H7 (cell line): Measurements from ENCODE around the genes PRR5 and NUP50.

- RAMPAGE, long total RNA = no peak
These were observed 21.7 kb upstream of the RTL6 start for GRCh38 chr22:44519565-44520270.

DNA sequence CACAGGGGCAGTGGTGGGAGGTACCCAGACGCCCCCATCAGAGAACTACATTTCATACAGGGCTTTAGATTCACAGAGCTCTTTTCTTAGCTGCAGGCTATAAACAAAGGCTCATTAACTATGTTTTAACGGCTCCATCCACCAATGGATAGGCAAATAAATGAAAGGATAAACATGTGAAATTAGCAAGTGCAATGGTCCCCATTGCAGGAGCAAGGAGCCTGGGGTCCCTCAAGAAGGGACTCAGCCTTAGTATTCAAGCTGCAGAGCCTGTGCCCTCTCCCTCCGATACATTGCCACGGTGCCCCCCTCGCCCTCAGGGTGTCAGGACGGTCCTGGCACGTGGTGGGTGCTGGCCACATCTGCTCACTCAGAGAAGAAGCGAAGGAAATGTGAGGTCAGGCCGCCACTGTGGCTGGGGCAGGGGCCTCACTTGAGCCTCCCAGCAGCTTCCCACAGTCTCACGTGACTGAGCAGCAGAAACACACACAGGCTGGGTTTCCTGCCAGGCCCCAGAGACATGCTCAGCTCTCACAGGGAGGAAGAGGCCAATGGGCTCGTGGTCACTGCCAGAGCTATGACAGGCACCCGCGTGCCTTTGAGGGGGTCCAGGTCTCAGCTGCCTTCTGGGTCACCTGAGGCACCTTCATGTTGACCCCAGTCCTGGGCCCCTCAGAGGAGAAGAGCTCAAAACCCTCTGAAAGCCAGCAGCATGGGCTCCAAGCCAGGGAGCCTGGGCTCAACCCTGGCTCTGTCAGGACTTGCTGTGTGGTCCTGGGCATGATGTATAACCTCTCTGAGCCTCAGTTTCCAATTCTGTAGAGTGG lies 37.9 kb upstream of the PRR5 start:
- RAMPAGE, long total RNA = no peak

DNA sequence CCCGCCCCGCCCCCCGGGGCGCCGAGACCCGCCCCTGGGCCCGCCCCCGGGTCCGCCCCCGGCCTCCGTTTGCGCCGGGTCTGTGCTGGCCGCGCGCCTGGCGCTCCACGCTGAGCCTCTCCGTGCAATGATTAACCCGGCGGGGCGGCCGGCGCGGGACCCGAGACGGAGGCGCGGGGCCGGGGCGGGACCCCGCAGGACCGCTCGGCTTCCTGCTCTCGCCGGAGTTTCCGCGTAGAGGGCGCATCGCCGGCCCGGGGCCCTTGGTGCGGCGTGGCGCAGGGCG lies at the start of gene PRR5:
PRR5 (plus strand) TSS at position 61 of the 286 bp plus-strand sequence.
- RAMPAGE, long total RNA = no peak

DNA sequence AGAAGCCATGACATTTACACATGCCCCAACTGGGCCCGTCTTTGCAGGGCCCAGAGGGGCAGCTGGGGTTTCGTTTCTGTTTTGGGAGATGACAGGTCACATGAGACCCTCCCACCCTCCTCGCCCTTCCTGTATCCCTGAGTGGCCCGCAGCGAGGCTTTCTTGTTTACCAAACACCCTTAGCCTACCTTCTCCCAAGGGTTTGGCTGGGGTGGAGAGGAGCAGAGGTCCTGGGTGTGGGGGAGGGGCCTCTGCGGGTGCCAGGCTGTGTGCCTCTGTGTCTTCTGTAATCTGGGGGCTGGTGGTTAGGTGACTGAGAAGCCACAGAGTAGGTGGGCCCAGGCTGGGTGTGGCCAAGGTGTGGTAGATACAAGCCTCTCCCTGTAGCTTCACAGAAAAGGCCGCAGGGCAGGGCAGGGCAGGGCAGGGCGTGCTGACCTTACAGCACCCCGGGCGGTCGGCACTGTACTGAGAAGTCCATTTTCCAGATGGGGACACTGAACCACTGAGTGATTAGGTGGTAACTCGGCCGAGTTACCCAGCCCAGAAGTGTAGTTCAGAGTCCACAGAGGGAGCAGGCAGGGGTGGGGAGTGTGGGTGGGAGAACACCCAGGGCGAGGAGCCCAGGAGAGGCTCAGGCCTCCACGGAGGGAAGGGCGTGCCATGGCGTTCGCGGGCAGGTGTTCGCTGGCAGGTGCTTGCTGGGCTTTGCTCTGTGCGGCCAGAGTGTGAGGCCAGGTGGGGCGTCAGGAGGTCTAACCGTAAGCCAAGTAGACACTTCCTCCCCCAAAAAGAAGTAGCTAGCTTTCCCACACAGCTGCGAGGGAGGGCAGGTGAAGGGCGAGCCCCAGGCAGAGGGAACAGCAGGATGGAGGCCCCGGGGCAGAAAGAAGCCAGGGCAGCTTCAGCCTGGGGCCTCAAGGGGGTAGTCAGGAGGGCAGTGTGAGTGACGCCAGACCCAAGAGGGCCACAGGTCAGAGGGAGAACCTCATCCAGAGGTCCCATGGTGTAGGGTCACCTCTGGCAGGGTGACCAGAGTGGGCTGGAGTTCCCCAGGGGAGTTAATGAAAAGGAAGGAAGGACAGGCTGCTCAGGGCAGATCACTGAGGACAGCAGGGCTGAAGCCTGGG lies 8.8 kb downstream of the PRR5 start:
- RAMPAGE, long total RNA = no peak

DNA sequence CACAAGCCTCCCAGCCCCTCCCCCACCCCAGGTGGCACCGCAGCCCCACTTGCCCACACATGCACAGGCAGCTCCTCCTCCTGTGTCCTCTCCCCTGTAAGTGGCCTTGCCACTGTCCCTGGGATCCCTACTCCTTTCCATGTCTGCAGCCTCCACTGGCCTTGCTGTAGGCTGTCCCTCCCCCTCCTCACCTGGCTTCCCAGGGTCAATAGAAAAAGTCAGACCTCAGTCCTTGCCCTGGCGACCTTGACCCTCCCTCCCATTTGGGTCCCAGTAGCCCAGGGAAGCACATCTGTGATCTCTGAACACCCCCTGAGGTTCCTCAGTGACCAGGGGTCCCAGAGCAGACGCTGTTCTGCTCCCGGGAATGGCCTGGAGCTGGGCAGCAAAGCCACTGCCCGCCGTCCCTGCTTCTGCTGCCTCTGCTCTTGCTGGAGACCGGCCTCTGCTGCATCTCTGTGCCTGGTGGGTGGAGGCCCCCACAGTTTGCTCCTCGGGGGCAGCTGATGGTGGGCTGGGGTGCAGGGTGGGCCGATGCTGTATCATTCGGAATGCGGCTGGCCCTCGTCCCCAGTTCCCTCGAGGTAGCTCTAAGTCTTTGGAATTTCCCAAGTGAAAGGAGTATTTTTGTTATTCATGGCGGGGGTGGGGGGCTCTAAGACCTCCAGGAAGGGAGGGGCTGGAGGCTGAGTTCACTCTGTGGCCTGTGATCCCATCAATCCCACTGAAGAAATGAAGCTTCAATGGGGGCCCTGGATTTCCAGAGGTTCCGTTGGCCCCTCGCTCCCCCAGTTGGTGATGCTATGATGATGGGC lies 43.7 kb downstream of the ARHGAP8 start:
- RAMPAGE, long total RNA = no peak

DNA sequence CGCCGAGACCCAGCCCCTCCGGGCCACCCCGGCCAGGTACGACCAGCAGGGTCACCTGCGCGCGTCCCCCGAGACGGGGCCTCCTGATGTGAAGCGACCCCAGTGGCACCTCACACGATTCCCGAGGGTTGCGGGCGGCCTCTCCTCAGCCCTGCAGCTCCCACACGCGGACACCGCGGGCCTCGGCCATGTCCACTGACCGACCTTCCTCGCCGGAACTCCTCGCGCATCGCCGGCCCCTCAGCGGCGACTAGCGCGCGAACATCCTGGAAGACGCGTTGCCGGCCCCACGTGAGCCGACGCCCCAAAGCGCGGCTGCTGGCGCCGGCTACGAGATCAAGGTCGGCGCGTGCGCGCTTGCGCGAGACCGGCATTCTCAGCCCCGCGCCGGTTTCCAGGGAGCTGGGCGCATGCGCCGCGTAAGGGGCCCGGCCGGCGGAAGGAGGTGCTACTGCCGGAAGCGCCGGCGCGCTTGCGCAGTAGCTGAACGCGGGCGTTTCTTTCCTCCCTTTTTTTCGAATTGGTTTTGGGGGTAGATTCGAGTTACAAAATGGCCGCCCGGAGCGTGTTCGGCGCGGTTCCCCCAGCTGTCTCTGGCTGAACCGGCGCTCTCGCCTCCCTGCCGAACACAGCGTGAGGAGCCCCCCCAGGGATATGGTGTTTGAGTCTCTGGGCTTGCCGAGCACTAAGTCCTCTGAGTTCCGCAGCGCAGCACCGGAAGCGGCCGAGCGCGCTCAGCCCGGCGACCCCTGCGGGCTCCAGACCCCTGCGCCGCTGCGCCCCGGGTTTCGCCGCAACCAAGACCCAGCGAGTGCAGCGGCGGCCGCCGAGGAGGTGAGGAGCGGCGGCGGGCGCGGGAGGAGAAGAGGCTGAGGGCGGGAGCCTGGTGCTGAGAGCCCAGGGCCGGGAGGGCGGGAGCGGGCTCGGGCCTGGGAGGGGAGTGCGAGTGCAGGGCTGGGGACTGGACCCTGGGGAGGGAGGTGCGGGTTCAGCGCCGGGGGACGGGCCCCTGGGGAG lies at the start of gene NUP50:
NUP50 (plus strand) TSS at position 463 of the 1,017 bp plus-strand sequence.
- RAMPAGE, long total RNA = start-site peak on the minus strand centred at position 326 of the sequence, 56 bp wide, 78 reads

DNA sequence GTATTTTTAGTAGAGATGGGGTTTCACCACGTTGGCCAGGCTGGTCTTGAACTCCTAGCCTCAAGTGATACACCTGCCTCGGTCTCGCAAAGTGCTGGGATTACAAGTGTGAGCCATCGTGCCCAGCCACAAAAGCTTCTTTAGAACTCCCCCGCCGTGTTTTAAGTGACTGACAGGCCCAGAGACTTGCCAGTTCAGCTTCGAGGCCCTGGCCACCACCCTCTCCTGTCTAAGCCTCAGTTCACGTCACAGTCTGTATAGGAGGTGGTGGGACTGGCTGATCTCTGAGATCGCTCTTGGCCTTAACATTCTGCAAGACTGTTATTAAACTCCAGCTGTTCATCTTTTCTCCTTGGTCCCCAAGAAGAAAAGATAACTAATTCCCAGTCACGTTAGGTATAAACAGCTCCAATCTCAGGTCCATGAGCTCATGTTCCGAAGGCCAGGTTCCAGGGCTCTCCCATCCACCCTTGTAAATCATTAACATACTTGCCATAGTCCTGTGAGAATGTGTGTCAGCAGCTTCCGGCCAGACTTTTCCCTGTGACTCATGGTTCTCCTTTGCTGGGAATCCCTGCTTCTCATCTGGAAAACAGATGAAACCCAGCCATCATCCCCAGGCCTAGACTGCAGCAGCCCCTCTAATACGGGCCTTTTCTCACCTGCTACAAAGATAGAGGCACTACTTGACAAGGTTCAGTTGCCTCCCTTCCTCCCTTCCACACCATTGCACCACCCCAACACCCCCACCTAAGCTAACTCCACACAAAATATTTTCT lies 5.5 kb upstream of the KIAA0930 start:
- RAMPAGE, long total RNA = no peak

DNA sequence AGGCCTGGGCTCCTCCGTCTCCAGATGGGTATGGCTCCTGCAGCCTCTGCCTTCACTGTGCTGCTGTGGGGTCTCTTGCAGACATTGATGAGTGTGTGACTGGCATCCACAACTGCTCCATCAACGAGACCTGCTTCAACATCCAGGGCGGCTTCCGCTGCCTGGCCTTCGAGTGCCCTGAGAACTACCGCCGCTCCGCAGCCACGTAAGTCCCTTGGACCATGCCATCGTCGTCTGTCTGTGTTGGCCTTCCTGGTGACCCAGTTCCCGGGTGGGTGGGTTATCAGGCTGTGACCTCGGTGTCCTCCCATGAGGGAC lies 47.7 kb downstream of the FBLN1 start:
- RAMPAGE, long total RNA = no peak

- RAMPAGE, long total RNA = no peak
These were observed 50.7 kb downstream of the FBLN1 start for GRCh38 chr22:45553315-45553783.

DNA sequence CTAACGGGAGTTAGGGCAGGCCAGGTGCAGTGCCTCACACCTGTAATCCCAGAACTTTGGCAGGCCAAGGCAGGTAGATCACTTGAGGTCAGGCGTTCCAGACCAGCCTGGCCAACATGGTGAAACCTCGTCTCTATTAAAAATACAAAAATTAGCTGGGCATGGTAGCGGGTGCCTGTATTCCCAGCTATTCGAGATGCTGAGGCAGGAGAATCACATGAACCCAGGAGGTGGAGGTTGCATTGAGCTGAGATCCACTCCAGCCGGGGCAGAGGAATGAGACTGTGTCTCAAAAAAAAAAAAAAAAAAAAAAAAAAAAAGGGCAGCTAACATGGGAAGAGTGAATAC lies 69.1 kb upstream of the ATXN10 start:
- RAMPAGE, long total RNA = no peak

GRCh38 chr22:45790703-45791041 lies 119.0 kb downstream of the ATXN10 start:
- RAMPAGE, long total RNA = no peak

DNA sequence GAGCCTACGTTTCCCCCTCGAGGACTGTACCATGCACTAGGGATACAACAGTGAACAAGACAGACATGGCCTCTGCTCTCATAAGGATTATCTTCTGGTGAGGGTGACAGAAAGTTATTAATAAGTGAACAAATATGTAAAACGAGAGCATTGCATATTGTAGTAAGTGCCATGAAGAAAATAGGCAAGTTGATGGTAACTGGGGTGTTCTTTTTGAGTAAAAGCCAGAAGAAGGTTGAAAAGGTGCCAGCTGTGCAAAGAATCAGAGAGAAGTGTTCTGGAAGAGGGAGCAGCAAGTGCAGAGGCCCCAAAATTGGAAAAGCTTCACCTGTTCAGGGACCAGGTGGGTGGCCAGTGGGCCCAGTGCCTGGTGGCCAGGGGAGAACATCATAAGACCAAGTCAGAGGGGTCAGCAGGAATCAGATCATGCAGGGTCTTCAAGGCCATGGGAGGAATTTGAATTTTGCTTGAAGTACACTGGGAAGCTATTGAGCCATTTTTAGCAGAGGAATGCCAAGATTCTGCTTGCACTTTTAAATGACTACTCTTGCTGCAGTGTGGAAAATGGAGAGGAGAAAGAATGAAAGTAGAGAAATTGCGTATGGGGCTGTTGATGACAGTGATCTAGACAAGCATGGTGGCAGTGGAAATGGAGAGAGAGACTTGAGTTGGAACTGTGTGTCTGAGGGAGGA lies 128.3 kb downstream of the WNT7B start:
- RAMPAGE, long total RNA = no peak

DNA sequence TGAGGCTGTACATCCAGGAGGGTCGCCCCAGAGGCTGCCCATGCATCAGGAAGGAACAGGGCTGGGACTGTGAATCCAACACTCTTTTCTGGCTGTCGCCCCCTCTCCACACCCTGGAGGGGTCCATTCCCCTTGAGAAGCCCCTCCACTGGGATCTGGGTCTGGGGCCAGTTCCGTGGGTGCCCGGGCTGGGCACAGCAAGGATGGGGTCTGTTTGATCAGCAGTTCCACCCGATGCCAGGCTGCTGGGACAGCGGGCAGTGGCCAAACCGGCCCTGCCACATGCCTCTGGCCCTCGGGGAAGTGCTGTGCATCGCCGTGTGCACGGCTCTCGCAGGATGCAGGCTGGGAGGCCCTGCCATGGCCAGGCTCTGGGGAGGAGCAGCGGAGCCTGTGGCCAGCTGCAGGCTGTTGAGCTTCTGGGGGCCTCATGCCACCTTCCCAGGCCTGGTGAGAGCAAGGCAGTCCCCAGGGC lies 57.5 kb downstream of the WNT7B start:
- RAMPAGE, long total RNA = no peak

DNA sequence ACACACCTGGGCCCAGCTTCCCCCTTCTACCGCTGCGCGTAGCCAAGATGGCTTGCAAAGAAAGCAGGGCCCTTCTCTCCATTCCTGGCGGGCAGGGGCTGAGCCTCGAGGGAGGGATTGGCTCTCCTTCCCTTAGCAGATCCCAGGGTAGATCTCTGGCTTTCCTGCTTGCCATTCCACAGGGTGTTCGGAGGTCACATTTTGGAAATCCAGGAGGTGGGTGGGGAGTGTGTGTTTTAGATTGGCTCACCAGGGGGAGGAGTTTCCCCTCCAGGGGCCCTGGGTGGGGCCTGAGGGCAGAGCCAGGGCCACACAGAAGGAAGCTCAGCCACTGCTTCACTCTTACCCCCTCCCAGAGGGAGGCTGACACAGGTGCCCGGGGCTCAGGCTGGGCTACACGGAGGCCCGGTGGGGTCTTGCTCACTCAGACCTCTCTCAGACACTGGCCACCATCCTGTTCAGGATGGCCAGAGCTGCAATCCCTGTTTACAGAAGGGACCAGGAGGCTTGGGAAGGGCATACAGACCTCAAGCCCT lies 2.5 kb downstream of the WNT7B start:
- RAMPAGE, long total RNA = no peak

DNA sequence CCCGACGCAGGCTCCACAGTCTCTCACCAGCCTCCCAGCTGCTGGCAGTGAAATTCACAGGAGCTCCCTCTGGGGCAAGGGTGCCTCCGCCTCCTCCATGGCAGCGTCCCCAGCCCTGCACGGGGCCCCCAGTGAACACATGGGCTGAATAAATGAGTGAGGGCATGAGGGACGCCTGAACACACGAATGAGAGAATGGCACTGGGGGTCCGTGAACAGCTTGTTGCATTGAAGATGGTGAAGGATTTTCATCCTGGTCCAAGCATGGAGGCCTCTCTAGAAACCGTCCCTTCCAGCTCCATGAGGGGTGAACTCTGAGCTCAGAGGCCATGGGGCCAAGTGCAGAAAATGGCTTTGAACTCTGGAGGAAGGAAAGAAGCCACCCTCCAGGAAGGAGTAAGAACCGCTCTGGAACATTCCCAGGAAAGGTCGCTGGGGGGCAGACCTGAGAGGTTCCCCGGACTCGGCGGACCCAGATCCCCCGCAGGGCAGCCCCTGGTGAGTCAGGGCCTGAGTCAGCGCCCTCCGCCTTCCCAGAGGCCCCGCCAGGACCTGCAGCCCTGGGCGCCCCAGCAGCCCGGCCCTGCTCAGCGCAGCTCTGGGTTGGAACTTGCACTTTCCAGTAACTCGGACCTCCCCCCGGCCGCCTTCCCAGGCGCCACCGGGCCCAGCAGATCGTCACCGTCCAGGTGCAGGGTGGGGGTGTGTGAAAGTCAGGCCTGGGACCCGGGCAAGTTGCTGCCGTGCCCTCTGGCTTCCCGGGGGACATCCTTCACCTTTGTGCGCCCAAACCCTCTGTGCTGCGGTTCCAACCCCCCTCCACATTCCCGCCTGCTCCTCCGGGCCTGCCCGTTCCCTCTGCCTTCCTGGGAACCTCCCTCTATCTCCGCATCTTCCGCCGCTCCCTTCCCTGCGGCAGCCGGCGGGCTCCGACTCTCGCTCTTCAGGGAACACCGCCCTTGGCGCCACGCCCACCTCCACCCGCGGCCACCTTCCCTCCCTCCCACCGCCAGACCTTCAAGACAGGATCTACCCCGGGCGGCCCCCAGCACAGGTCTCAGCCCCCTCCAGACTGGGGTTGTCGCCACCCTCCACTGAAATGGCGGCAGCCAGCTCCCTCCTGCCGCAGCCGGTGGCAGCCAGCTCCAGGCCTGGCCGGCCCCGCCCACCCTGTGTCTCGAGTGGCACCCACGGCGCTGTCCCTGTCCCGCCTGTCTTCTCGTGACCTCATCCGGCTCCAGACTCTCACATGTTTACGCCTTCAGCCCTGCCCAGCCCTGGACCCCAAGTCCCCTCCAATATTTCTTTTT lies 36.6 kb upstream of the WNT7B start:
- RAMPAGE, long total RNA = no peak

DNA sequence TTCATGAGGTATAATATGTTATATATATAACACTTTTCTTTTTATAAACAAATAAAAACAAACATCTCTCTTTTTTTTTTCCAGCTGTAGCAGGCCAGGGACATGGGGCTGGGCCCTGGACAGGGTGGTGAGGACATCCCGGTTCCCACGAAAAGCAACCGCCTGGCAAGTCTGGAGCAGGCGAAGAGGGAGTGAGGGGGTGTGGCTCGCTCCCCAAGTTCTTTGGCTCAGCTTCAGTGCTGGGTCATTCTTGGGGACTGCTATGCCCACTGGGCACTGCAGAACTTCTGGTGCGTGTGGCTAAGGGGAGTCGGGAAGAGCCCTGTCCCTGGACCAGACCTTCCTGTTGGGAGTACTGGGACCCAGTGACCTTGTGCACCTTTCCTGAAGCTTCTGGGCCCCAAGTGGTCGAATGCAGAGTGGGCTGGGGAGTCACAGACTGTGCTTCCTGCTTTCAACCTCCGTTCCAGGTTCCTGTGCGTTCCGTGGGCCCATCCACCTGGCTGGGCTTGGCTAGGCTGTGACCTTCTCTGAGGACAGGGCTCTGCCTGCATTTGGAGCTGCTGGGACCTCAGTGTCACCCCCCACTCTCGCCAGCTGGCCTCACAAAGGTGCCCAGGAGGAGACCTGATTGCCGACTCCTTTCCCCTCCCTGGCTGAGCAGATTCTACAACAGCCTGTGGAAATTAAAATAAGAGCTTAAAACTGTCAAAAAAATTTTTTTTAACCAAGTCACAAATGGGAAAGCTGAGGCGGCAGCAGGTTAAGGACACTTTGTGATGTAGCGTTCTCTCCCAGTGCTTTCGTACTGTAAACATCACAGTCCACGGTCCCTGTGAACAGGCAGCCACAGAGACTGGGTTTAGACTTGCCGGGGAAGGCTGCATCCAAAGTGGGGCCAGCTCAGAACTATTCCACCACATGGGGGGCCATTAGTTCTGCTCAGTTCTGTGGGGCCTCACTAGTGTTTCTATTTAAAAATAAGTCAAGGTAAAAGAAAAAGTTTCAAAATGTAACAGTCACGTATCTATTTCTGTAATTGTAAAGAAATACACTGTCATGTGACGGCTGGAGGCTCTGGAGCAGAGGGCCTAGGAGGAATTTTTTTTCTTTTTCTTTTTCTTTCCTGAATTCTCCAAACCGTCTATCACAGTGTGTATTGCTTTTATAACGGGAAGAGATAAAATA lies 63.8 kb upstream of the WNT7B start:
- RAMPAGE, long total RNA = no peak

GRCh38 chr22:46046018-46046567 lies 69.1 kb upstream of the WNT7B start:
- RAMPAGE, long total RNA = no peak

DNA sequence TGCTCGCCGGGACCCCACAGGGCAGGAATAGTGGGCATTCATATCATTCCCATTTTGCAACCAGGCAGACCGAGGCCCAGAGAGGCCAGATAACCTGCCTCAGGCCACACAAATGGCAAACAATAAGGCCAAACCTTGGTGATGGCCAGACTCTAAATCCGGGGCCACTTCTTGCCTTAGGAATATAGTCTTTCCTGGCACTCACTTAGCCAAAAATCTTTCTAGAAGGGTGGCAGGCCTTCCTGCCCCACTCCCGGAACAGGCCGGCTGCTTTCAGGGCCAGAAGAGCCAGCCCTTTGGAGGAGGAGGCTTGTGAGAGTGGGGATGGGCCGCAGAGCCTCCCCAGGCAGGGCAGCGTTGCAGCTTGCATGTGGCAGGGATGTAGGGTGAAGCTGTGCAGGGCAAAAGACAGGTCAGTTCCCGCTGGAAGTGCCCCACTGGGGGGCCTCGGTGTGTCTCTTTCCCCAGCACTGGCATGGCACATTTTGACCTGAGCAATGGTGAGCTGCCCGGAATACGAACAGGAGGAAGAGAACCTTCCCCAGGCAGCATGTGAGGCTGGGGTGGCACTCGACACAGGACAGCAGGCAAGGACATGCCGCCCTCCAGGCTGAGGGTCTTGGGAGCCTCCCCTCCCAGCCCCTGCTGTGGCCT lies 75.7 kb upstream of the WNT7B start:
- RAMPAGE, long total RNA = no peak

GRCh38 chr22:46063864-46064266 lies 86.5 kb upstream of the PPARA start:
- RAMPAGE, long total RNA = no peak

DNA sequence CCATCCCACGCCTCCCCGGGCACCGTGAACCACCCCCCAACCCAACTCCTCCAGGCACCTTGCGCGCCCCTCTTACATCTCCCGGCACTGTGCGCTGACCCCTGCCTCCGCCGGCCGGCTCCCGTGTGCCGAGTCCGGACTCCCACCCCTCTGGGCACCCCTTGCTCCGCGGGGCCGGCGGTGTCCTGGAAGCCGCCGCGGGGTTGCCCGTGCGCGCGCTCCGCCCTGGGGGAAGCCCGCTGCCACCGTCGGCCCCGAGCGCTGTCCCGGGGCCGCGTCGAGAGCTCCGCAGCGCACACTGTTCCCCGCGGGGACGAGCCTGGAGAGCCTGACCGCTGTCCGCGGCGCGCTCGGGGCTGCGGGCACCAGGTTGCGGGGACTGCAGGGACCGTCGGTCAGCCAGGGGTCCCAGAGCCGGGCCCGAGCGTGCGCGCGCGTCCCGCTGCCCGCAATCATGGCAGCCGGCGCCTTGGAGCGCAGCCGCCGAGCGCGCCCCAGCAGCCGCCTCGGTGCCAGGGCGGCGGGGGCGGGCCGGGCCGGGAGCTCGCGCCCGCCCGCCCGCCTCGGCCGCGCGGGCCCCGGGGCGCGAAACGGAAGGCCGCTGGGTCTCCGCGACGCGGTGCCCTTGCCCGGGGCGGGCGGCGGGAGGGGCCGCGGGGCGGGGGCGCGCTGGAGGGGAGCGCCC lies 79.6 kb upstream of the PPARA start:
- RAMPAGE, long total RNA = no peak